ENCODE measurements around a stretch of chr7.

- PRO-cap: no peak
Measured at GRCh38 chr7:131419462-131420547, 92.1 kb downstream of the MKLN1 start.

DNA sequence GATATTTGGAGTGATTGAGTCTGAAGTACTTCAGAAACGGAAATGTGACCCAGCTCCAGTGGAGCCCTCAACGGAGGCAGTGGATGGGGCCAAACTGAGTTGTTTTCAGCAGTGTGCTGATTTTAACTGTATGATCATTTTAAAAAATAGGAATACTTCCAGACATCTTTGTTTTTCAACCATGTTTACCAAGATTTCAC, 114.1 kb downstream of the MKLN1 start:
- PRO-cap: no peak

- PRO-cap: no peak
Measured at GRCh38 chr7:131497502-131498664, 58.5 kb downstream of the PODXL start.

DNA sequence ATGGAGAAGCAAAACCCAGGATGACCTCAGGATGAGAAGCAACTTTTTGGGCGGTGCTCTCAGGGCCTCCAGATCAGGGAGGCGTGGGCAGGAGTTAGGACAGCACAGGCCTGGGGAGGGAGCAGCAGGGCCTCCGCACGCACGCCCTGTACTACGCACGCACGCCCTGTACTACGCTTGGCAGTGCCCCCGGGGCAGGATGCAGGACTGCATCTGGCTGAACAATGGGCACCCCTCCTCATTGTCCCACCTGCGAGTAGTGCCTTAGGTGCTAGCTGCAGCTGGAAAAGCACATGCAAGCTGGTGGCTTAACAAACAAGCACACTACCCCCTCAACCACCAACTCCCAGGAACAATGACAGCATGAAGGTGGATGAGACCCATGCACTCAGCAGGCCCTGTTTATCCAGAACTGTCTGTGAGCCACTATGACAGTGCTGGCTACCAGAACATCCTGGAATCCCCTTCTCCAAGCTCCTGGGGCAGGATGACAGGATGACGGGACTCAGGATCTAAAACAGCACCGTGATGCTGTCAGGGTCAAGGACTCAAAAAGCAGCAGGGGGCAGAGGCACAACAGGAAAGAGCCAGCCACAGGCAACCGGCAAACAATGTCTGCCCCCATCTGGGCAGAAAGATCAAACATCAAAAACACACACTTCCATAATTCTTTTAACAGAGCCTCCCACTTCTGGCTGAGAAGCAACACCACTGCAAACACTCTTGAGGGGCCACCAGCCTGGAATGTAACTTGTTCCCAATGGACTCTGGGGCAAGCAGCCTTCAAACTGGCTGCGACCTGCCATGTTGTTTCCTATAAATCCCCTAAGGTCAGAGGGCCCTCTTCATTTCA, 11.7 kb downstream of the PODXL start:
- PRO-cap: no peak

GRCh38 chr7:131600426-131601188, 44.2 kb upstream of the PODXL start:
- PRO-cap: no peak

- PRO-cap: no peak
Measured at GRCh38 chr7:132393689-132394355, 182.4 kb downstream of the PLXNA4 start.

- PRO-cap: no peak
Measured at GRCh38 chr7:132417096-132417656, 159.1 kb downstream of the PLXNA4 start.

- PRO-cap: no peak
Measured at GRCh38 chr7:132575679-132576087, 587 bp downstream of the PLXNA4 start.

GRCh38 chr7:132771231-132771884, 195.1 kb upstream of the PLXNA4 start:
- PRO-cap: no peak

DNA sequence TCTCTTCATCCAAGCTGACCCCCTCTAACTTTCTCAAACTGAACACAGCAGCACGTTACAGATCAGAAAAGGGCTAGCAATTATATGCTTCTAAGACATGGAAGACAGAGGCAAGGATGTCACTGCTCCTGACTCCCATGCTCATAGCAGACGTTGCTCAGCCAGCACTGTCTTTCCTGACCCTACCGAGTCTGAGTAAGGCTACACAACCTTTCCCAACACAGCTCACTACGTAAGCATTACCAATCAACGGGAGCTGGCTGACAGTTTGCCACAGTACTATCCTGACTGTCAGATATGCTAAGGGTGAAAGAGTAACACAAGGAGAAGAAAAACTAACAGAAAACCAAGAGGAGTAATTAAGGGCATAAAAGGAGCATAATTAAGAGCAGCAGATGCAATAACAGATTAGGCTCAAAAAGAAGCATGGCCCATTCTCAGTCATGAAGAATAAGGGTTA, 171.2 kb downstream of the CHCHD3 start:
- PRO-cap: no peak

- PRO-cap: no peak
Measured at GRCh38 chr7:133657536-133658113, 404.7 kb downstream of the EXOC4 start.

DNA sequence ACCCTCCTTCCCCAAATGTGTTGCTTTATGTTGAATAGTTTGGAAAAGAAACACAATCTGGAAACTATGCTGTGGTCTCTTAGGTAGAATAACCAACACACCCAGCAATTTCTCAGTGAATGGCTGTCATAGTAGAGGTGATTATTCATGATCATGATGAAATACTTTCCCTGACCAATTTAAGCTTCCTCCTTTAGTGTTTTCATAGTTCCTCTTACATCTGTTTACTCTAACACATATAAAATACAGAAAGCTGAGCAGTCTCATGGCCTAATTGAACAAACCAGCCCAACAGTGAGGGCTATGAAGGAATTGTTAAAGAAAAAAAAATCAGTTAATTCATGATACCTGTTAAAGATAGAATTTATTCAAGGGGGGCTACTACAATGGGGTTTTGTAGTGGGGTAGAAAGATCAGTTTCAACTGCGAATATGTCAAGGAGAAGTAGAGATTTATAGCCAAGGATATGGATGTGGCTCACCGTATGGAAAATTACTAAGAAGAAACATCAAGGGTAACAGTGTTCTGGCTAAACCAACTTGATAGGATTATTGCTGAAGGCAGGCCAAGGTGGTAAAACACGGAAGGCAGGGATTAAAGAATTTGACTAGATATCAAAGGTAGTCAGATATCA, 436.2 kb downstream of the EXOC4 start:
- PRO-cap: no peak

GRCh38 chr7:133947425-133948056, 179.6 kb upstream of the LRGUK start:
- PRO-cap: no peak

DNA sequence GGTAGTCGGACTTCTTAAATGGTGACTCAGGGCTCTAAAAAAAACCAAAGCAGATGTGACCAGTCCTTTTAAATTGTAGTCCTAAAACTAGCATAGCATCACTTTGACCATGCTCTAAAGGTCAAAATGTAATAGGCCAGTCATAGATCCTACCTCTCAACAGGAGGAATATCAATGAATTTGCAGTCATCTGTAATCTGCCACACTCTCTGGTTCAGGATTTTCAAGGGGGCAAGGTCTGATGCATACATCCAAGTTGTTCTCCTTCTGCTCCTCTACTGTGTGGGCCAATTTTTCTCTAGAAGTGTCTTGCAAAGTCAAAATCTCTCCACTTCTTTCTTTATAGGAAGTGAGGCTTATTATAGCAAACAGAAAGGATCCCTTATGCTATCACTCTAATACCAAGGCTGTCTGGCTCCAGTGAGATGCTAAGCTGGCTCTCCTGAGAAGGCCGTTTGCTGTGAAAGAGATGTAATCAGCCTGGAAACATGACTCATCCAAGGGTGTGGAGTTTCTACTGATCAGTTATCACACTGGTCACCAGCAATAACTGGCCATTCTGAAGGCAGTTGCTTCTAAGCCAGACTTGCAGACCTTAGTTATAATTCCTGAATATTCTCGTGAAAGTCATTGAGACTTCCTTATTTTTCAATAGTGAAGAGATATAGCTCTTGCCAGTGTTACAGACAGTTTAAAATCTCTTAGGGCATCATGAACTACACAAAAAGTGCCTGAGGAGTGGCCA, 43.3 kb upstream of the LRGUK start:
- PRO-cap: no peak

- PRO-cap: no peak
Measured at GRCh38 chr7:134212745-134213285, 85.7 kb downstream of the LRGUK start.

DNA sequence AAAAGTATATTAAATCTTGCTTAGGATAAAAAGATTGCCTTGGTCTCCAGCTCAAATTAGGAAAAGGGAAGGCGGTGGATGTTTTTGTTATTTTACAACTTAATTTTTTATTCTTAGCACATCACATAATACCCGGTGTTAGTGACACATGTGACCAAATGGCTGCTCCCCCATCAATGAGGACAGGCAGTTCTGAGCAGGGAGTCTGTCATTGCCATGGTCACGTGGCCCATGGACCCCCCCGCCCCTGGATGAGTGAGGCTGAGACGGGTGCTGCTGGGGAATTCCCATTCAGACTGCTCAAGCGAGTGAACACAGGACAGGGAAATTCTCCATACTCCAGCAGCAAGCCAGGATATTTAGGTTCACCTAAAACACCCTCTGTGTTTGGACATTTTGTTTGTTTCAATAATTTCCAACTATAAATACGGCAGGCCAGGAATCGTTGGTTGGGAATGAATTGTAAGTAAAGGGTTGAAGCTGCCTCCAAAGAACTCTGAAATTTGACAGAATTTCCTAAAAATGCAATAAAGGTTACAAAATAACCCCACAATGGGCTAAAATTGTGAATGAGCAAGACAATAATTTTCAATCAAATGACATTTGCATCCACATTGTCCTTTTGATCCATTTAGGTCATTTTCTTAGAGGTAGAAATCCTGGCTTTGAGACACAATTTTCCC, 34.8 kb upstream of the SLC35B4 start:
- PRO-cap: no peak

GRCh38 chr7:134432237-134433050, 26.5 kb downstream of the AKR1B1 start:
- PRO-cap: no peak

DNA sequence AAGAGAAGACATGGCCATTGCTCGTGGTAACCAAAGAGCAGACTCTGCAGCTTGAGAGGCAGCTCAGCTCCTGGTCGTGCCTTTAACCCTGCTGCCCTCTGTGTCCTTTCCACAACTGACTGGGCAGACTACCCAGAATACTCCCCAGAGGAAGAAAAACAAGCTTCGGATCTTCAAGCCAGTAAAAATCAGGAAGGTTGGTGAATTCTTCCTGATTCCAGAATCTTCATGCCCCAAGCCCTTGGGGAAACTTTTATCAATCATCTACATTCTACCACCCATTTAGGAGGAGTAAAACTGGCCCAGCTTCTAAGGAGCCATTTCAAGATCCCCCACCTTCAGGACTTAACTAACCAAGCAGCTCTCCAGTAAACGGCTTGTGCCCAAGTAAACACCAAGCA, 5.3 kb downstream of the AKR1B15 start:
- PRO-cap: no peak

DNA sequence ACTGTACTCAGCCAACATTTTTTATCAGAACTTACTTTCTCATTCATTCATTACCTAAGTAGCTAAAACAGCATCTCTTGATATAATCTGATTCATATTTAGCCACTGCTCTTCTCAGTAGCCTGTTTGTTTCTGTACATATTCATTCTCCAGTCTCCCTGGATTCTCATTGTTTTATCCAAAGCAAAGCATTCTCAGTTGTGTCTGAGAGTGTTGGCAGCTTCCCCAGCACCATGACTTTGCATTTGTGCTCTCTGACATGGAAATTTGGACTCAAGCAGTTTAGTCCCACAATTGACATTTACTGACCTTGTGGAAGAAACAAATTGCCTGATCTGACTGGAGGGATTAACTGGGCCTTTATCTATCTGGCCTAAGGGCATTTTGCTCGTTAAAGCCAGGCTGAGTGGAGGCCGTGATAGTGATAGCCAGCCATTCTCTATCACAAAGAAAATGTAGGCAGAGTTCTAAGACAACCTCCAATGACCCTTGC, 44.9 kb downstream of the AKR1B15 start:
- PRO-cap: no peak

GRCh38 chr7:134692648-134692972, 46.0 kb downstream of the BPGM start:
- PRO-cap: no peak

Data from LUHMES (cell line).